NCI-H460 (cell line): ENCODE results near the genes GDAP1L1, FITM2 and MATN4.

RAMPAGE:
- cytosol, long total RNA, result no peak
- long total RNA, result no peak
- nucleus, long total RNA, result no peak
Measured at GRCh38 chr20:44177007-44177745, 9.8 kb downstream of the JPH2 start.

RAMPAGE:
- cytosol, long total RNA, result no peak
- long total RNA, result no peak
- nucleus, long total RNA, result no peak
Measured at GRCh38 chr20:44195472-44196434, 8.8 kb upstream of the JPH2 start.

RAMPAGE:
- cytosol, long total RNA, result no peak
- long total RNA, result no peak
- nucleus, long total RNA, result no peak
Measured at GRCh38 chr20:44207819-44208576, 2.6 kb downstream of the OSER1 start.

GRCh38 chr20:44246917-44247738, at the start of gene GDAP1L1:
GDAP1L1 (plus strand) TSS chr20:44247308.
RAMPAGE:
- cytosol, long total RNA, result no peak
- long total RNA, result no peak
- nucleus, long total RNA, result no peak

GRCh38 chr20:44311008-44311638, at the start of gene FITM2:
FITM2 (minus strand) TSS chr20:44311202.
RAMPAGE:
- cytosol, long total RNA, result start-site peak on the minus strand at chr20:44311168-44311190, 85 and 52 reads in 2 replicates
- long total RNA, result no peak
- nucleus, long total RNA, result no peak

DNA sequence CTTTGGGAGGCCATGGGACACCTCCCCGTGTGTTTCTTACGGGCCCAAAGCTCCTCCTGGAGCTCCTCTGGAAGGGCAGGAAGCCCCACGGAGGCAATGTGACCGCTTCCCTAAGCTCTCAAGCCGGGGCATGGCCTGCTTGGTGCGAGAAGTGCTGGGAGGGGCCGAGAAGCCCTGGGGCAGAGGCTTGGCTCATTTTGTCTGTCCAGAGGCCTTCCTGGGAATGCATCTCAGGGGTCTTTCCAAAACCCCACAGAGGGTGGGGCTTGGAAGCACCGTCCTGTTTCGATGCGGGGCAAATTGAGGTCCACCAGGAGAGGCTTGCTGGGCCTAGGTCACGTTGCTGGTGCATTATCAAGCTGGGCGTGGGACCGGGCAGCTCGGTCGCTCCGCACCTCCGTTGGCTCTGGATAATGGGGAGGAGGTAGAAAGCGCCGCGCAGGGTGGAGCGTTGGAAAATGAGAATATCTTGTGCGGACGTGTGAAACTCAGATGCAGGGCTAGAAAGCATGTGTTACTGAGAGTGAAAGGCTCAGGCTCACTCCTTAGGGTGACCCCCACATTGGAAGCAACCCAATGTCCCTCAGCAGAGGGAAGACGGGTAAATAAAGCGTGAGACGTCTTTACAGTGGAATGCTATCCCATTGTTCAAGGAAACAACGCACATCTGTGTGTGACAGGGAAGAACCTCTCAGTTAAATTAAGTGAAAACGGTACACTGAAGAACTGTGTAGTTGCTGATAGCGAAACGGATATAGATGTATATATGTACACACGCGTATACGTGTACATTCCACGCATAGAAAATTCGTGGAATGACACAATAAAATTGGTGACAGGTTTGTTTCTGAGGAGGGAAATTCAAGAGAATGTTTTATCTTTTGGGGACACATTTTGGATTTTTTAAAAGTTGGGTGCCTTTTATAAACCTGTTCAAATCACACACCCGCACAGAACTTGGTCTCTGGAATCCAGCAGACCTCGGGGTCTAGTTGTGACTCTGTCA, 704 bp downstream of the HNF4A start:
RAMPAGE:
- cytosol, long total RNA, result no peak
- long total RNA, result no peak
- nucleus, long total RNA, result no peak

DNA sequence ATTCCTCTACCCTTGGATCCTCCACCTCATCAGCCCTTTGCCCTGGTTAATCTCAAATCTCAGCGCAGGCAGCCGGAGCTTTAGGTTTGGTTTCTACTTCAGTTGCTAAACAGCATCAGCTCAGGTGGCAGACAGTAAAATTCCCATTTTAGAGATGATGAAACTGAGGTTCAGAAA, 41.2 kb upstream of the TTPAL start:
RAMPAGE:
- cytosol, long total RNA, result no peak
- long total RNA, result no peak
- nucleus, long total RNA, result no peak

GRCh38 chr20:44494030-44494747, 18.5 kb downstream of the TTPAL start:
RAMPAGE:
- cytosol, long total RNA, result no peak
- long total RNA, result no peak
- nucleus, long total RNA, result no peak

RAMPAGE:
- cytosol, long total RNA, result no peak
- long total RNA, result no peak
- nucleus, long total RNA, result no peak
Measured at GRCh38 chr20:44501090-44501665, 20.7 kb downstream of the SERINC3 start.

DNA sequence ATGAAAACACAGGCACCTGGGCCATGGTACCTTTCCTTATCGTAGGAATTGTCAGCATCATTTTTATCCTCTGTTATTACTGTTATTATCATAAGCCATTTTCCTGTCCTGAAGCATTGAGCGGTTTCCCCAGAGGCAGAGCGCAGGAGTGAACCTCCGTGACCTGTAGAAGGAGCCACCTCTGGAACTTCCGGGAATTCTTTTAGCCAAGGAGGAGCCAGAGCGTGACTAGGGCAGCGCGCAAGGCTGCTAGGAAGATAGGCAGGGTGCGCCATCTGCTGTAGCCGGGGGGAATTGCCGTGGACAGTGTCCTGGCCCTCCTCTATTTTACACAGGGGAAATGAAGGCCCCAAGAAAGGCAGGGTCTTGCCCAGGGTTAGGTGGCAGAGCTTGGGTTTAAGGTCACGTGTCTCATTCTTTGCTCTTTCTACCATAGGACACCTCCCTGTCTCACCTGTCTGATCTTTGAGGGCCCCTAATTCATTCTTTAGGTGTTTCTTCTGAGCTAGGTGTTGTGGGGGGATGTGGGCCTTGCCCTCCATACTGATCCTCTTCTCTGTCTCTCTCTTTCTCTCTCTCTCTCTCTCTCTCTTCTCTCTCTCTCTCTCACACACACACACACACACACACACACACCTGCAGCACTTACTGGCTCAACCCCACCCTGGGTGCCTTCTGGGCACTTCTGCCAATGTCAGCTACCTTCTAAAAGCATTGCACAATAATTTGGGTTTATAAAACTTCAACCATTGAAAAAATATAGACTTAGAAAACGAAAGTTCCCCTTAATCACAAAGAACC, 27.7 kb downstream of the PKIG start:
RAMPAGE:
- cytosol, long total RNA, result no peak
- long total RNA, result no peak
- nucleus, long total RNA, result no peak

RAMPAGE:
- cytosol, long total RNA, result no peak
- long total RNA, result no peak
- nucleus, long total RNA, result no peak
Measured at GRCh38 chr20:44643529-44644154, 7.9 kb downstream of the ADA start.

GRCh38 chr20:44650568-44651037, 896 bp downstream of the ADA start:
RAMPAGE:
- cytosol, long total RNA, result no peak
- long total RNA, result no peak
- nucleus, long total RNA, result no peak

GRCh38 chr20:44652117-44652993, 856 bp upstream of the ADA start:
RAMPAGE:
- cytosol, long total RNA, result no peak
- long total RNA, result no peak
- nucleus, long total RNA, result no peak

GRCh38 chr20:44727176-44727863, 12.2 kb downstream of the CCN5 start:
RAMPAGE:
- cytosol, long total RNA, result no peak
- long total RNA, result no peak
- nucleus, long total RNA, result no peak

DNA sequence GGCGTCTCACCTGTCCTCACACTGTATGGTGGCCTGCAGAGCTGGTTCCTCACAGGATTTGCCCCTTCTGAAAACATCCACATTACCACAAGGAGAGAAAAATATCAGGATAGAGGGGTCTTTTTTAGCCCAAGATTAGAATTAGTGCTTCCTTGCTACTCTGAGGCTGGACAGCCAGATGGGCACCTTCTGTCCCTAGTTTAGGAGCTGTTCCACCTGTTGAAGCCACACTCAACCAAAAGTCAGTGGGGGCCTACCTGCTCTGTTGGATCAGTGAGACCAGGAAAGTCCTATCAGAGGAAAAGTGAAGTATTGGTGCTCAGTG, 984 bp upstream of the PABPC1L start:
RAMPAGE:
- cytosol, long total RNA, result no peak
- long total RNA, result no peak
- nucleus, long total RNA, result no peak

RAMPAGE:
- cytosol, long total RNA, result no peak
- long total RNA, result no peak
- nucleus, long total RNA, result no peak
Measured at GRCh38 chr20:44970140-44970911, 4.0 kb downstream of the STK4 start.

DNA sequence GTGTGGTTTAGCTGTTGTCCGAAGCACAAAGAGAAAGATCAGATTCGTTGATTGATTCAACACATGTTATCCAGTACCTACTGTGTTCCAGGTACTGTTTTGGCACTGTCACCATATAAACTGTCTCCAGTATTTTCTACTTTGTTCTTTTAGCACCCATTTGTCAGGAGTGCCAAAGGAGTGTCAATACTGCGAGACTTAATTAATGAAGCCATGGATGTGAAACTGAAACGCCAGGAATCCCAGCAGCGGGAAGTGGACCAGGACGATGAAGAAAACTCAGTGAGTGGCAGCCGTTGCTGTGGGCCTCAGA, 33.9 kb downstream of the STK4 start:
RAMPAGE:
- cytosol, long total RNA, result no peak
- long total RNA, result no peak
- nucleus, long total RNA, result no peak

GRCh38 chr20:45308120-45308783, at the start of gene MATN4:
MATN4 (minus strand) TSS chr20:45308299.
RAMPAGE:
- cytosol, long total RNA, result no peak
- long total RNA, result no peak
- nucleus, long total RNA, result no peak

DNA sequence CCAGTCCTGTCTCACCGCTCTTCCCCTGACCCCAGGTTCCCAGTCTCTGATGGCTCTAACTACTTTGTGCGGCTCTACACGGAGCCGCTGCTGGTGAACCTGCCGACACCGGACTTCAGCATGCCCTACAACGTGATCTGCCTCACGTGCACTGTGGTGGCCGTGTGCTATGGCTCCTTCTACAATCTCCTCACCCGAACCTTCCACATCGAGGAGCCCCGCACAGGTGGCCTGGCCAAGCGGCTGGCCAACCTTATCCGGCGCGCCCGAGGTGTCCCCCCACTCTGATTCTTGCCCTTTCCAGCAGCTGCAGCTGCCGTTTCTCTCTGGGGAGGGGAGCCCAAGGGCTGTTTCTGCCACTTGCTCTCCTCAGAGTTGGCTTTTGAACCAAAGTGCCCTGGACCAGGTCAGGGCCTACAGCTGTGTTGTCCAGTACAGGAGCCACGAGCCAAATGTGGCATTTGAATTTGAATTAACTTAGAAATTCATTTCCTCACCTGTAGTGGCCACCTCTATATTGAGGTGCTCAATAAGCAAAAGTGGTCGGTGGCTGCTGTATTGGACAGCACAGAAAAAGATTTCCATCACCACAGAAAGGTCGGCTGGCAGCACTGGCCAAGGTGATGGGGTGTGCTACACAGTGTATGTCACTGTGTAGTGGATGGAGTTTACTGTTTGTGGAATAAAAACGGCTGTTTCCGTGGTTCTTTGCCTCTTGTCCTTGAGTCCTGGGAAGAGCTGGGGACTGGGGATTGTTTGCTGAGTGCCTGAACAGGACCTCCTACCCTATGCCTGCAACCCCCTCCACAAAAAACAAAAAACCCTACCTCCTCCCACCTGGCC, 9.8 kb downstream of the PIGT start:
RAMPAGE:
- cytosol, long total RNA, result no peak
- long total RNA, result no peak
- nucleus, long total RNA, result no peak

RAMPAGE:
- cytosol, long total RNA, result no peak
- long total RNA, result no peak
- nucleus, long total RNA, result no peak
Measured at GRCh38 chr20:45470917-45471672, 1.5 kb downstream of the WFDC2 start.